IMR-90 (cell line): ENCODE data around the gene PON1.

DNA sequence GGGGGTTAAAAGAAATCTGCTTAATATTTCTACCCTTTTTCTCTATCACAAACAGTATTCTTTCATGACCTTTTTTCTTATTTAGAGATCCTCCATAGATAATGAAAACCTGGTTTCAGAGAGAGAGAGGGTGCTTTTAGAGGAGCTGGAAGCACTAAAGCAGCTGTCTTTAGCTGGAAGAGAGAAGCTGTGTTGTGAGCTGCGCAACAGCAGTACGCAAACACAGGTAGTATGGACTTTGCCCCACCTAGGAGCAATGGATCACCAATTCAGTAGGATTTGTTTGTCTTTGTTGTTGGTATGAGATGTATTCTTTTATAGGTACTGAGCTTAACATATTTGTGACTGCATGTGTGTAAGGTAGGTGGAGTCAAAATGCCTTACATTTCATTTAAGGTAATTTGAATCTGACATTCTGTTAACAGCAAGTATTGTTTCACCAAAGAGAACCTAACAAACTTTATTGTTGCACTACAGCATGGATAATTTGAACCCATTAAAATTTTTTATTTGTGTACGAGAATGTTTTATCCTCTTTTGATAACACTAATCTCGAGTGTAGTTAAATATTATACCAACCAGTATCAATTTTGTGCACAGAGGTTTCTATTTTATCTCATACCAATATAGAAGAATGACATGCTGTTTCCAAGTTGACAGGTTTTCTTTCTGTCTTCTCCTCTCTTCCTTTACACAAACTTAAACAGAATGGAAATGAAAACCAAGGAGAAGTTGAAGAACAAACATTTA is 92.1 kb downstream of the CYP51A1 start:
- RRBS, result no CpG with 5 or more reads among the region's 4 CpGs
CAGE:
- cytosol, long polyA plus RNA, result no peak
- long polyA plus RNA, result no peak
- nucleus, long polyA plus RNA, result no peak

DNA sequence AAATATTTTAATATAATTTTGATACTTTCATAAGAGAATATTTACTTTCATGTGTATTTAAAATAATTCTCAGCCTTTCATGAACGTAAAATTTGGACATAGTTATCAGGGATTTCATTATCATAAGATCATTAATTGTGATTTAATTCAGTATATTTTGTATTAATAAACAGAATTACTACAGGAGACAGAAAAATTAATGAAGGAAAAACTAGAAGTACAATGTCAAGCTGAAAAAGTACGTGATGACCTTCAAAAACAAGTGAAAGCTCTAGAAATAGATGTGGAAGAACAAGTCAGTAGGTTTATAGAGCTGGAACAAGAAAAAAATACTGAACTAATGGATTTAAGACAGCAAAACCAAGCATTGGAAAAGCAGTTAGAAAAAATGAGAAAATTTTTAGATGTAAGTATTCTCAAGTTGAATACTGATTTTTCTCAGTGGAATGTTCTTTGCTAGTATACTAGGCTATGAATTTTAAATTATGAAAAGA is 69.2 kb downstream of the CYP51A1 start:
- RRBS, result no CpG with 5 or more reads among the region's 2 CpGs
CAGE:
- cytosol, long polyA plus RNA, result no peak
- long polyA plus RNA, result no peak
- nucleus, long polyA plus RNA, result no peak

DNA sequence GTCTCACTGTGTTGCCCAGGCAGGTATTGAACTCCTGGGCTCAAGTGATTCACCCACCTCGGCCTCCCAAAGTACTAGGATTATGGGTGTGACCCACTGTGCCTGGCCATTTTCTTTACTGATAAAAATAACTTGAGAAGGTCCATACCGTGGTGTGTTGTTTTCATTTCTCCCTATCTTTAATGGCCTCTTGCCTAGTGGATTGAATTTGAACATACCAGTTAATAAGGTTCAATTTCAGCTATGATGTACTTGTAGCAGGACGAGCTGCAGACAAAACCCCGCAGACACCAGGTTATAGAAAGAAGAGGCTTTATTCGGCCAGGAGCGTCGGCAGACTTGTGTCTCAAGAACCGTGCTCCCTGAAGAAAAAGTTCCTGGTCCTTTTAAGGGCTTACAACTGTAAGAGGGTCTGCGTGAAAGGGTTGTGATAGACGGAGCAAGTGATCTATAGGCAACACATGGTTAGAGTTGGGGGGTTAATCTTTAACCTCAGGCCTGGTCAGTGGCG is 9.3 kb downstream of the RBM48 start:
- RRBS, result no CpG with 5 or more reads among the region's 11 CpGs
CAGE:
- cytosol, long polyA plus RNA, result no peak
- long polyA plus RNA, result no peak
- nucleus, long polyA plus RNA, result no peak

DNA sequence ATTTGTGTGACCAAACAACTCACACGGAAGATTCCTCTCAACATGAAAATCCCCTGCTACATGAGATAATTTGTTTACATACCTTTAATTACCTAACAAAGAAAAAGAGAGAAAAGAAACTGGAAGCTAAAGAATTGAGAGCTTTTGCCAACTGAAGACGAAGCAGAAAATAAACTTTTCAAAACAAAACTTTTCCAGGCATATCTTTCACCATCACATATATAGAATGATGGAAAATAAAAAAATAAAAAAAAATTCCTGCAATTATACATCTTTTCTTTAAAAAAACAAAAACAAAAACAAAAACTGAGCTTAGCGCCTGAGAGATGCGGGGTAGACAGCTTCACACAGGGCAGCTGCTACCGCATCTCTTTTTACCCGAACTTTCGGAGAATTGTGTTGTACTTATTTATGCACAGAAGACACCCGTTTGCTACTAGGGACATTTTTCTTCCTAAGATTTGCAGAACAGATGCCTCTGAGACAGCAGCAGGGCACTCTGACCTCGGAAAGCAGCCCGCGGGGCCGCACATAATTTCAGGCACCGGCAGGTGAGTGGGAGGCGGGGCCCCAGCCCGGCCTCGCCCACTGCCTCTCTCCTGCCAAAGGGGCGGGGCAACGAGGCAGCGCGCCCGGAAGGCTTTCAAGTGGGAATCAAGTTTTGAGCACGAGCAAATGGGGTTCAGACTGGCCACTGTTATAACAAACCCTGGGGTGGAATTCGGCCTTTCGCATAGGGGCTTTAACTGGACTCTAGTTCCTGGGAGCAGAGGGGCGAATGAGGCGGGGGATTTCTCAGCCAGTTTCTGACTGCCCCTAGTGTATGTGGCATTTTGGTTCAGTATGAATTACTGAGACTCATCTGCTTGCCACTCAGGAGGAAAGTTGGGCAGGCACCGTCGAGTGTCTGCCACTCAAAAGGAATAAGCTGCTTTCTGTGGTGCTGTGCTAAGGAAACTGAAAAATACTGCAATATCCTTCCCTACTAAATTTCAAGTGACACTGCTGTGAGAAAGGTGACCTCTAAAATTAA is 18.4 kb upstream of the FAM133B start:
- RRBS, result 48% methylated on average over 7 of the region's 28 CpGs
CAGE:
- cytosol, long polyA plus RNA, result start-site peak on the minus strand centred at position 251 of the sequence, 197 bp wide, 207 and 289 reads in 2 replicates
- long polyA plus RNA, result start-site peak on the minus strand centred at position 331 of the sequence, 37 bp wide, 234 and 150 reads in 2 replicates
- nucleus, long polyA plus RNA, result no peak

DNA sequence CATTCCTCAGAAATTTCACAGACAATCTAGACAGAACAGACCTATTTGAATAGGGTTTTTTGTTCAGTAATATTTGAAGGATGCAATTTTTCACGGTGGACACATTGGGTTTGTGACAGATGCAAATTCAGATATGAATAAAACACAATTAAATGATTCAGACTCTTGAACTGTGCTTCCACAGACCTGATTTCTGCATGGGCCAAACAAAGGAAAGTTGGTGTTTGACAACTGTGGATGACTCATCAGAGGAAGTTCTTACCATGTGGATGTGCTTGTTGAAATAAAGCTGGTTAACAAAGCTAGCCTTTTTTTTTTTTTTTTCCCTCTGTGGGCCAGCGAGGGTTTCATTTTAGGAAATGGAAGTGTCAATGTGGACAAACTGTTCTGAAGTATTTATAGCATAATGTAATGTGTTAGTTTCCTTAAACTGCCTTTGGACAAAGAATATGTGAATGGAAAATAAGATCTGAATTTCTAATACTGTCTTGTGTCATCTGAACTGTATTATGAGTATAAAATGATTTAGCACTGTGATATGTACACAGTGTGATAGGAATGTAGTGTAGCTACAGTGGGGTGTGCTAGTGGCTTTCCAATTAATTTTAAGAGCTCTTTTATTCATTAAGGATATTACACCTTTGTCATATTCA is 43.3 kb upstream of the FAM133B start:
- RRBS, result no CpG with 5 or more reads among the region's 2 CpGs
CAGE:
- cytosol, long polyA plus RNA, result no peak
- long polyA plus RNA, result no peak
- nucleus, long polyA plus RNA, result no peak

GRCh38 chr7:92834868-92835877 is 1.2 kb downstream of the CDK6 start:
- RRBS, result 1% methylated on average over 15 of the region's 77 CpGs
CAGE:
- cytosol, long polyA plus RNA, result no peak
- long polyA plus RNA, result no peak
- nucleus, long polyA plus RNA, result no peak

- RRBS, result no CpG with 5 or more reads among the region's 4 CpGs
CAGE:
- cytosol, long polyA plus RNA, result no peak
- long polyA plus RNA, result no peak
- nucleus, long polyA plus RNA, result no peak
Measured at GRCh38 chr7:93146885-93147305, 1.3 kb downstream of the SAMD9L start.

- RRBS, result no CpG with 5 or more reads among the region's 9 CpGs
CAGE:
- cytosol, long polyA plus RNA, result no peak
- long polyA plus RNA, result no peak
- nucleus, long polyA plus RNA, result no peak
Measured at GRCh38 chr7:93328268-93329126, 96.3 kb downstream of the VPS50 start.

GRCh38 chr7:93766349-93766603 is 124.3 kb downstream of the TFPI2 start:
- RRBS, result no CpG with 5 or more reads among the region's 3 CpGs
CAGE:
- cytosol, long polyA plus RNA, result no peak
- long polyA plus RNA, result no peak
- nucleus, long polyA plus RNA, result no peak

DNA sequence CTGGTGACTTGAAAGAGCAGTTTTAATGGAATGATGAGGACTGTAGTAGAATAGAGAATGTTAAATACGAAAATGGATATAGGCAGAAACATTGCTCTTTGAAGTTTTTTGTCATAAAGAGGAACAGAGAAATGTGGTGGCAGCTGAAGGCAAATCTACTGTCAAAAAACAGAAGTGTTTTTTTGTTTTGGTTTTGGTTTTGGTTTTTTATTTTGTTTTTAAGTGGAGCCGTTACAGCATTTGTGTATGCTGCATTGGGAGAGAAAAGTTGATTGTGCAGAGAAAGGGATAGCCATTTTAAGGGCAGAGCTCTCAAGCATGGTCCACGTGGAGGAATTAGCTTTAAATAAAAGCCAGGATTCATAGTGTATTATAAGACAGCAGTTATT is 156.6 kb upstream of the BET1 start:
- RRBS, result no CpG with 5 or more reads among the region's 3 CpGs
CAGE:
- cytosol, long polyA plus RNA, result no peak
- long polyA plus RNA, result no peak
- nucleus, long polyA plus RNA, result no peak

GRCh38 chr7:94424065-94424551 is 29.4 kb downstream of the COL1A2 start:
- RRBS, result no CpG with 5 or more reads among the region's 3 CpGs
CAGE:
- cytosol, long polyA plus RNA, result no peak
- long polyA plus RNA, result no peak
- nucleus, long polyA plus RNA, result no peak

DNA sequence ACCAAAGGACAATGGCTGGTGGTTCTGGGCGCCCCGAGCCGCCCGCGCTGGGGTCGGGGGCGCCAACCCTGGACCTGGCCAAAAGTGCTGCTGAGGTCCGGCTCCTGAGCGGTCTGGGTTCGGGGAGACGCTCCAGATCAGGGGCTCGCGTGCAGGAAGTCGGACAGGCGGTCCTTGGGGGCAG is 694 bp downstream of the CASD1 start:
- RRBS, result 6% methylated on average over 6 of the region's 15 CpGs
CAGE:
- cytosol, long polyA plus RNA, result no peak
- long polyA plus RNA, result no peak
- nucleus, long polyA plus RNA, result no peak

- RRBS, result 45% methylated on average over 4 of the region's 12 CpGs
CAGE:
- cytosol, long polyA plus RNA, result no peak
- long polyA plus RNA, result no peak
- nucleus, long polyA plus RNA, result no peak
Measured at GRCh38 chr7:94658367-94658969, 2.5 kb upstream of the SGCE start.

- RRBS, result no CpG with 5 or more reads among the region's 7 CpGs
CAGE:
- cytosol, long polyA plus RNA, result no peak
- long polyA plus RNA, result no peak
- nucleus, long polyA plus RNA, result no peak
Measured at GRCh38 chr7:95318355-95319014, 5.8 kb downstream of the PON1 start.

GRCh38 chr7:95323756-95324069 is 619 bp downstream of the PON1 start:
- RRBS, result no CpG with 5 or more reads among the region's 8 CpGs
CAGE:
- cytosol, long polyA plus RNA, result no peak
- long polyA plus RNA, result no peak
- nucleus, long polyA plus RNA, result no peak

DNA sequence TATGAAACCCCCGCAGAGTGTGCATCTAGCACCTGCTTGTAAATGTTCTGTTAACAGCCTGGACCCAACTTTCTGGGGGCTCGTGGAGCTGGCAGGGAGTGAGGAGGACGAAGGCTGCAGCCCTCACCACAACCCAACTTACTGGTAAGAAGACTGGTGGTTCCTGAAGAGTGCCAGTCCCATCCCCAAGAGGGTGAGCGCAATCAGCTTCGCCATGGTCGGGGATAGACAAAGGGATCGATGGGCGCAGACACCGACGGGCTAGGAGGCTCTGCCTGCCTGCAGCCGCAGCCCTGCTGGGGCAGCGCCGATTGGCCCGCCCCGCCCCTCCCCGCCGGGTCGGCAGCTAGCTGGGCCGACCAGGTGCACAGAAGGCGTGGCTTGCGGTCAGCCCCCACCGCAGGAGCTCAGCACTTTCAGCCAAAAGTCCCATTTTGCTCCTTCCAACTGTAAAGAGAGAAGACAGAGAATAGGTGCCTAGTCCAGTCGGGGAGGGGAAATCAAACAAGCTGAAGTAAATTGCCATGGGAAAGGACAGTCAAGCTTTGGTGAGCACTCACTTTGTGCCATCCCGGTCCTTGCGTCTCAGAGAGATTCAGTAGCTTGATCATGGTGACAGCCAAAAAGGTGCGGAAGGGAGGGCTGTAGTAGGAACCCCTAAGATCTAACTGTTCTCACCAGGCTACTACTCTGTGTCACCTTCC is at the start of gene PON1:
TSS of gene PON1 (minus strand) at position 273 of the 704 bp plus-strand sequence.
- RRBS, result no CpG with 5 or more reads among the region's 26 CpGs
CAGE:
- cytosol, long polyA plus RNA, result no peak
- long polyA plus RNA, result no peak
- nucleus, long polyA plus RNA, result no peak

- RRBS, result no CpG with 5 or more reads among the region's 2 CpGs
CAGE:
- cytosol, long polyA plus RNA, result no peak
- long polyA plus RNA, result no peak
- nucleus, long polyA plus RNA, result no peak
Measured at GRCh38 chr7:95394488-95394687, 1.8 kb downstream of the PON3 start.

DNA sequence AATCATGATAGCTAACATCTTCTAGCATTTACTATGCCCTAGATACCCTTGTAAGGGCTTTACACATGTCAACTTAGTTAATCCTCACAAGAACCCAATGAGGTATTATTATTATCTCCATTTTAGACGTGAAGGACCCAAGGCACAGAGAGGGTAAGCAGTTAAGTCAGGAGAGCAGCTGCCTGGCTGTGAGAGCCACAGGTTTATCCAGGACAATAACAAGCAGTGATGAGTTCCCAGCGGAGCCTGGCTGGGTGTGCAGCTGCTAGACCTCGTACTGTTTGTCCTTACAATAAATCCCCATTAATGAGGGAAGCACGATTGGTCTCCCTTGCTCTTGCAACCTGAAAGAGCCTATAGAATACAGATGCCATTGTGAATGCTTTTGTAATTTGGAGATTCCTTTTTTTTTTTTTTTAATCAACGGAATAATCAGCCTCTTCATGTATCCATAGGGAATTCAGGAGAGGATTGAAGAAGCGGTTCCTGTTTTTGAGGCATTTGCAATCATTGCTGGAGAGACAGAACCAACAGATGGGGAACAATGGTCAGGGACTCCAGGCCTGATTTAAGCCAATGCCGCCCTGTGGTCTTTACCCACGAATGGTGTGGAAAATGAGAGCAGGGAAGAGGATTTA is 12.4 kb upstream of the ASB4 start:
- RRBS, result no CpG with 5 or more reads among the region's 8 CpGs
CAGE:
- cytosol, long polyA plus RNA, result no peak
- long polyA plus RNA, result no peak
- nucleus, long polyA plus RNA, result no peak

- RRBS, result no CpG with 5 or more reads among the region's 5 CpGs
CAGE:
- cytosol, long polyA plus RNA, result no peak
- long polyA plus RNA, result no peak
- nucleus, long polyA plus RNA, result no peak
Measured at GRCh38 chr7:95485235-95485772, 439 bp upstream of the ASB4 start.

- RRBS, result no CpG with 5 or more reads among the region's 3 CpGs
CAGE:
- cytosol, long polyA plus RNA, result no peak
- long polyA plus RNA, result no peak
- nucleus, long polyA plus RNA, result no peak
Measured at GRCh38 chr7:95553862-95554469, 42.4 kb downstream of the PDK4 start.